Lung (tissue), 4 donors: ENCODE measurements around the genes ENSG00000283536 and HOXC10.

DNA sequence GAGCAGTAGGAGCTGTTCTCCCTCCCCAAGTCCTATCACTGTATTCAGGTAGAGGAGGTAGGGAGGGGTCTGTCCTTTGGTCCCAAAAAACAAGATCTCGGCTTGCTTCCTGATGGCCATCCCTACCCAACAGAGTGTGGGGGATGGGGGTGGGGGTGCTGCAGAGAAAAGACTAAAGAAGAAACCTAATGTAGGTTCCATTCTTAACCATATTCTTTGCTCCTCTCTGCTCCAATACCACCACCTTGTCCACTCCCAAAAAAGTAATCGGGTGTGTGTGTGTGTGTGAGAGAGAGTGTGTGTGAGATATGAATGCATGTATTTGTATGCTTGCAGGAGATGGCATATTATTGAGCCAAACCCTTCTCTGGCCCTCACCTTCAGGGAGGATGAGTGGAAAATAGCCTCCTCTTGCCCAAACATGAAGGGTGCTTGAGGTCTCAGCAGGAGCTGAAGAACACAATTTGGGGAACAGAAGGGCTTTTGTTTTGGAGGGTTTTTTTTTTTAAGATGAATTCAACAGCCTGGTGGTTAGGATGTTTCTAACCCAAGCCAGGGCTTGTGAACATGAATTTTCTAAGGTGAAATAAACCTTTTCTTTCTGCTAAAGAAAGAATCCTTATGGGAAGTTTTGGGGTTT is 8.0 kb upstream of the CSAD start:
- PRO-cap: no peak
- RAMPAGE, long total RNA: no peak
- RRBS: no CpG with 5 or more reads among the region's 2 CpGs

DNA sequence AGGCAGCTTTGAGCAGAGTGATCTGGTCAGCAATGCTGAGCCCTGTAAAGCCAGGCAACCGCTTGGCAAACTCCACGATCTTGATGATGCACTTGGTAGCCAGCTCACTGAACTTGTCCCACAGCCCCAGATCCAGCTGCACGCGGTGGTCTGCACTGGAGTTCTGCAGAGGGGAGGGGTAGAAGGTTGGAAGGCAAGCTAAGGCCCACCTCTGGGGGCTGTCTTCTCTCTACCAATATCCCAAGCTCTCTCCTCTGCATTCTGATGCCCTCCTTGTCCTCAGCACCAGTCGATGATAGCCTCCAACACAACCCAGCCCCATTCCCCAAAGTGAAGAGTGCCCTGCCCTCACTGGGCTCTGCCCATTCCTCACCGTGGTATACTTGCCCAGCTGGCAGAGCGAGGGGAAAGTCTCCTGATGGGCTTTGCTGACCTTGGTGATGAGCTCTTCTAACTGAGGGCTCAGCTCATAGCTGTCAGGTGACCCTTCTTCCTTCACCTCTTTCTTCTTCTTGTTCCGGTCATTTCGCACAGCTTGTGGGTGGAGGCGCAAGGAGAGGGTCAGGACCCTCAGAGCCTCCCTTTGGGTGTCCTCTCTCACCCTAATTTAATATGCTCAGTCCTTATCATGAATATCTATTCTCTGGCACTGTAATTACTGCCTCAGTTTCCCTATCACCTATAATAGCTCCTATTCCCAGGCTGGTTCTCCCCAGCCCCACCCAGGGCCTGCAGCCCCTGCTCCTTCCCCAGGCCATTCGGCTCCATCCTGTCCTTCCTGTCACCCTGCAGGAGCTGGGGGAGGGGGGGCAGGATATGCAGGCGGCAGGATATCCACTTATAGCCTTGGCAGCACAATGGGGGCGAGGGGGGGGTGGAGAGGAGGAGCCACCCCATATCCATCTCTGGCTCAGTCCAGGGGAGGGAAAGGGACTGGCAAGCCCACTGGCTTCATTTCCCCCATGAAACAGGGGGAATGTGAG is 7.3 kb upstream of the ITGB7 start:
- PRO-cap: bidirectional peak, plus-strand start at position 913 of the sequence, minus-strand start at position 760 of the sequence
- RAMPAGE, long total RNA: no peak
- RRBS: no CpG with 5 or more reads among the region's 13 CpGs

- PRO-cap: no peak
- RAMPAGE, long total RNA: no peak
- RRBS: 2% methylated on average over 13 of the region's 45 CpGs
Observed at GRCh38 chr12:53219280-53220101, 12.4 kb upstream of the ITGB7 start.

GRCh38 chr12:53221463-53222082 is 10.4 kb downstream of the RARG start:
- PRO-cap: bidirectional peak, plus-strand start at chr12:53221806, minus-strand start at chr12:53221592
- RAMPAGE, long total RNA: no peak
- RRBS: 1% methylated on average over 34 of the region's 51 CpGs

DNA sequence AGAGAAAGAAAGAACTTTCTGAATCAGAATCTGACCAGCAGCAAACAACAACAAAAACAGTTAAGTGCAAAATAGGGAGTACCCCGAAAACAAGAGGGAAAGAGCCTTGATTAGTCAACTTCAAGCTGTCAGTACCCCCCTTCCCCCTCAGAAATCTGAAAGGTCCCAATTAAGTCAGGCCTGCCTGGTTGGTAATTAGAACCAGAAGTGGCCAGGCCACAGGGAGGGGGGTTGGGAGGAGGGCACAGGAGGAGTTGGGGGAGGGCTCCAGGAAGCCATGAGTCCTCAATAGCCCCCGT is 9.7 kb downstream of the RARG start:
- PRO-cap: no peak
- RAMPAGE, long total RNA: no peak
- RRBS: no CpG with 5 or more reads among the region's 2 CpGs

- PRO-cap: no peak
- RAMPAGE, long total RNA: no peak
- RRBS: no CpG with 5 or more reads among the region's 3 CpGs
Observed at GRCh38 chr12:53241761-53242037, at the start of gene ENSG00000283536. Gene ENSG00000283536 (plus strand): TSS chr12:53241900.

DNA sequence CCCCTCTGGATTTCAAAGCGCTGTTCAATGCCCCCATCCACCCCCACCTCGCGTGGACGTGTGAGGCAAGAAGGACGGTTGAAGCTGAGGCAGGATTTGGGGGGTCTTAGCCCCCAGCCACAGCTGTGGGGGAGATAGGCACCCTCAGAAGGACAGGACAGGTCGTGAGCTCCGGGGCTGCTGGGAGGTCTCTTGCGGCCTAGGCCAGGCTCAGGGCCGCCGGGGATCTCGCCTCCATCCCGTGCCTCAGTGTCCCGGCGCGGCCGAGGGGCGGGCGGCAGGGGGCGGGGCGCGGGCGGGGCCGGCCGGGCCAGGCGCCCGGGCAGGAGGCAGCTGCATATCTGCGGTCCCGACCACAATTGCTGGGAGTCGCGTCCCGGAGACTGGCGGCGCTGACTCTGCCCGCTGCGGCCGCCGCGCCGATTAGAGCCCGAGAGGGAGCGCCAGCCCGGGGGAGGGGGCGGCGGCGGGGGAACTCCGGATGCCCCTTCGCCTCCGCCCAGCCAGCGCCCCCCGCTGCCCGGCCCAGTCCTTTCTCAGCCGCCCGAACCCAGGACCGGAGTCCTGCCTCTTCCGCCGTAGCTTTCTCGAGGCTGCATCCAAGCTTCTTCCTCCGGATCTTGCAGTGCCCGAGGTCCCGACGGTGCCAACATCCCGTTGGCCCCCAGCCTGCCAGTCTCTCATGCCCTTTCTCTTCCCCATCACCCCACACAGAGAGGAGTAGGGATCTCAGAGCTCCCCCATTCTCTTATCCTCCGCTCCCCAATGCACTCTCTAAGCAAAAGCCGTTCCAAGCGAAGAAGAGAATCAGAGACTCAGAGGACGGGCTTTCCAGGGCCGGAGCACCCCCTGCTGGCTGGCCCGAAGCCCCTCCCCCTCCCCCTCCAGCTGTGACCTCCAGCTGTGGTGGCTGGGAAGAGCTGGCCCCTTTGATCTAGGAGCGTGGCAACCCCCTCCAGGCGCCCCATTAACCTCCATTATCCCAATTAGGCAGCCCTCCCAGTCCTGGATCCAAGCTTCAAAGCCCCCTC is 8.7 kb upstream of the SP7 start:
- PRO-cap: no peak
- RAMPAGE, long total RNA: no peak
- RRBS: 1% methylated on average over 34 of the region's 70 CpGs

DNA sequence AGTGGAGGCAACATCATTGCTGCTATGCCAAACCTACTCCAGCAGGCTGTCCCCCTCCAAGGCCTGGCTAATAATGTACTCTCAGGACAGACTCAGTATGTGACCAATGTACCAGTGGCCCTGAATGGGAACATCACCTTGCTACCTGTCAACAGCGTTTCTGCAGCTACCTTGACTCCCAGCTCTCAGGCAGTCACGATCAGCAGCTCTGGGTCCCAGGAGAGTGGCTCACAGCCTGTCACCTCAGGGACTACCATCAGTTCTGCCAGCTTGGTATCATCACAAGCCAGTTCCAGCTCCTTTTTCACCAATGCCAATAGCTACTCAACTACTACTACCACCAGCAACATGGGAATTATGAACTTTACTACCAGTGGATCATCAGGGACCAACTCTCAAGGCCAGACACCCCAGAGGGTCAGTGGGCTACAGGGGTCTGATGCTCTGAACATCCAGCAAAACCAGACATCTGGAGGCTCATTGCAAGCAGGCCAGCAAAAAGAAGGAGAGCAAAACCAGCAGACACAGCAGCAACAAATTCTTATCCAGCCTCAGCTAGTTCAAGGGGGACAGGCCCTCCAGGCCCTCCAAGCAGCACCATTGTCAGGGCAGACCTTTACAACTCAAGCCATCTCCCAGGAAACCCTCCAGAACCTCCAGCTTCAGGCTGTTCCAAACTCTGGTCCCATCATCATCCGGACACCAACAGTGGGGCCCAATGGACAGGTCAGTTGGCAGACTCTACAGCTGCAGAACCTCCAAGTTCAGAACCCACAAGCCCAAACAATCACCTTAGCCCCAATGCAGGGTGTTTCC is 2.8 kb downstream of the SP1 start:
- PRO-cap: no peak
- RAMPAGE, long total RNA: no peak
- RRBS: no CpG with 5 or more reads among the region's 3 CpGs

GRCh38 chr12:53414378-53415312 is 9.0 kb upstream of the AMHR2 start:
- PRO-cap: no peak
- RAMPAGE, long total RNA: no peak
- RRBS: 24% methylated on average over 1 of the region's 4 CpGs

DNA sequence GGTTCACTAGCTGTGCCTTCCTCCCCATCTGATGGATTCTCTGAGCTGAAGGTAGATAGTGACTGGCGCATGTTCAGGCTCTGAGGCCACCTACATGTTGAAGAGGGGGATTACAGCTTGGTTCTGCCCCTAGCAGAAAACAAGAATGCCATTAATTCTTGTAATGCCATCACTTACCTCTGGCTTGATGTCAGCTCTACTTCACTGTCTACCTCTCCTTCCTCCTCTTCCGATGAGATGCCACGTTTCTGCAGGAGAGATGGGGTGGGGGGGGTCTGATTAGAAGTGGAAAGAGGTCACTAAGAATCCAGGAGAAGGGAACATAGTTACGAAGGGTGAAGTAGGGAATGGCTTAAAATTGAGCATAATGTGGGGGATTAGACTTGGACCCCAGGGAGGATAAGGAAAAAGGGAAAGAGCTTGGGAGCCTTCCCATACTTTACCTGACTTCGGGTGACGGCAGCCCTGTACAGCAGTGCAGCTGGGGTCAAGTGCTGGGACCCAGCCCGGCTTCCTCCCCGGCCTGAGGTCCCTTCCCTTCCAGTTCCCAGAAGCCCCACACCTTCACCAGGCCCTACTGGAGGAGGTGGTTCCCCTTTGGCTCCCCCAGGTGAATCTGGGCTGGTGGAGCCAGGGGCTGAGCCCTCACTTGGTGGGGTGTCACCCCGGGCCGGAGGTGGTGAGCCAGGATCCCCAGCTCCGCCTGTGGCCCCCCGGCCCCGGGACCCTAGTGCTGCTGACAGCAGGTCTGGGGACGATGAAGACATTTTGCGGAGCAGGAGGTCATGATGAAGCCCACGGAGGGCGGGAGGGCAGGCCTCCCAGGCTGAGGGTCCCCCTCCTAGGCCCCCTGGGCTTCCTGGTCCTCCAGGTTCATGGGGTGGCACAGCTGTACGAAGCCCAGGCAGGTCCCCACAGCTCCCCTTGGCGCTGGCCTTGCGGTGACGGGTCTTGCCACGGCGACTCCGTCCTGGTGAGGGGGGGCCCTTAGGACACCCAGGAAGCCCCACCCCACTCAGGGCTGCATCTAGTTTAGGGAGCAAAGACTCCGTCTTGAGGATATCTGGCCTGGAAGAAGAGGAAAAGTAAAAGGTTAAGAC is 16.8 kb downstream of the MAP3K12 start:
- PRO-cap: unidirectional peak, plus-strand start at position 937 of the sequence
- RAMPAGE, long total RNA: no peak
- RRBS: no CpG with 5 or more reads among the region's 25 CpGs

GRCh38 chr12:53513621-53514075 is 6.4 kb upstream of the NPFF start:
- PRO-cap: no peak
- RAMPAGE, long total RNA: start-site peak on the plus strand at chr12:53513900-53513944, 92 and 18 reads in 2 replicates
- RRBS: no CpG with 5 or more reads among the region's 3 CpGs

DNA sequence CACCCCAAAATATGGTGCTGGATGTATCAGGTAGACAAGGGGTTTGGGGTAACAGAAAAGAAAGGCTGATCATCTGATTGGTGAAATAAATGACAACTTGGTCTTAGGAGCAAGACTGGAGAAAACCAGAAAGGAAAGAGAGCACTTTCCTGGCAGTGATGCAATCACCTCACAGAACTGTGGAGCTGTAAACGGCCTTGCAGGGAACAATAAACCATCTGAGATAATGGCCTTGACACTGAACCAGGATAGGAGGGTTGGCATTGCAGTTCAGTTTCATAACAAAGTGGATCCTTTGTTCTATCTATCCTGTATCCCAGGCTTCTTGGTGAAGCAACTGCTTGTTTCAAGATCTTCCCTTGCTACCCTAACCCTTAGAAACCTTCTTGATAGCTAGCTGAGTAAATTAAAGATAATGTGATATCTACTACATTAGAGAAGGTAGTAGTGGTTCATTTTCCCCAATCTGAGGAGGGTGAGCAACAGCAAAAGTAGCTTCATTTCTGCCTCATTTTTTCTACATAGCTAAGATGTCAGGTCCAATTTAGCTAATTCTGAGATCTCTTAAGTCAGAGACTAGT is 31.2 kb upstream of the NPFF start:
- PRO-cap: no peak
- RAMPAGE, long total RNA: no peak
- RRBS: no CpG with 5 or more reads among the region's 1 CpG

GRCh38 chr12:53601367-53602030 is 24.7 kb downstream of the ATF7 start:
- PRO-cap: no peak
- RAMPAGE, long total RNA: no peak
- RRBS: no CpG with 5 or more reads among the region's 11 CpGs

- PRO-cap: no peak
- RAMPAGE, long total RNA: no peak
- RRBS: no CpG with 5 or more reads among the region's 6 CpGs
Observed at GRCh38 chr12:53623324-53623954, 2.7 kb downstream of the ATF7 start.

DNA sequence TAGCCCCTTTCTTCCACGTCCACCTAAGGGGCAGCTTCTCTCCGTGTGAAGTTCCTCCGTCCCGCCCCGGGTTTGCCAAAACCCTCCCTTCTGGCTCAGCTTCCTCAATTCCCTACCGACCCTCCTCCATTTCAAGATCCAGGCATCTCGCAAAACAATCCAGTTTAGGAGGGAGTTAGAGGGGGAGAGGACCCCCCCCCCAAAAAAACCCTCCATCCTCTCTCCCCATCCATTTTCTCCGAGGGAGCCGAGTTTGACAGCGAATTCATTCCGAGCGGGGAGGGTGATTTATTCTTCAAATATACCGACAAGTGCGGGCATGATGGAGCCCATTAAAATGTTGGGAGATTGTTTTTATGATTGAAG is 20.9 kb upstream of the ATP5MC2 start:
- PRO-cap: no peak
- RAMPAGE, long total RNA: no peak
- RRBS: no CpG with 5 or more reads among the region's 14 CpGs

GRCh38 chr12:53738478-53739515 is 11.5 kb upstream of the CALCOCO1 start:
- PRO-cap: no peak
- RAMPAGE, long total RNA: no peak
- RRBS: 7% methylated on average over 9 of the region's 36 CpGs

- PRO-cap: no peak
- RAMPAGE, long total RNA: no peak
- RRBS: 6% methylated on average over 22 of the region's 32 CpGs
Observed at GRCh38 chr12:53952839-53953494, 1.7 kb upstream of the HOXC12 start.

DNA sequence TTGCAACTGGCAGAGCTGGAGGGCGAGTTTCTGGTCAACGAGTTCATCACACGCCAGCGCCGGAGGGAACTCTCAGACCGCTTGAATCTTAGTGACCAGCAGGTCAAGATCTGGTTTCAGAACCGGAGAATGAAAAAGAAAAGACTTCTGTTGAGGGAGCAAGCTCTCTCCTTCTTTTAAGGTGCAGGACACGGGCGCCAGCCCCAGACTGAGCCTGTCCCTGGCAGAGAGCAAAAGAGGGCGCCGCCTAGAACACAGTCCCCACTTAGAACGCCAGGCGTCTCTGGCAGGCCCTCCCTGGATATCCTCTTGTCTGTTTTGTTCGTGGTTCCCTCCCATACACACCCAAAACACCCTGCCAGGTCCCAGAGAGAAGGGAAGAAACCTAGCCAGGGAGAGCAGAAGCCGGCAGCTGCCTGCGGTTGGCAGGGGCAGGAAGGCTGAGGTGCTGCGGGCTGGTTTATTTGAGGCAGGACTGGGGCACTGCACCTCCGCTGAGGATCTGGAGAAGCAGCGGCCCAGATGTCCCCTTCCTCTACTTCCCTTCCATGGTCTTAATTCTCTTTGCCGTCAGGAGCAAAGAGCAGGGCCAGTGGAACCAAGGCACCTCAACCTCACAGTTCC is 1.8 kb downstream of the HOXC12 start:
- PRO-cap: no peak
- RAMPAGE, long total RNA: no peak
- RRBS: 5% methylated on average over 3 of the region's 20 CpGs

- PRO-cap: no peak
- RAMPAGE, long total RNA: no peak
- RRBS: no CpG with 5 or more reads among the region's 5 CpGs
Observed at GRCh38 chr12:53967500-53967920, 5.4 kb upstream of the HOXC11 start.

DNA sequence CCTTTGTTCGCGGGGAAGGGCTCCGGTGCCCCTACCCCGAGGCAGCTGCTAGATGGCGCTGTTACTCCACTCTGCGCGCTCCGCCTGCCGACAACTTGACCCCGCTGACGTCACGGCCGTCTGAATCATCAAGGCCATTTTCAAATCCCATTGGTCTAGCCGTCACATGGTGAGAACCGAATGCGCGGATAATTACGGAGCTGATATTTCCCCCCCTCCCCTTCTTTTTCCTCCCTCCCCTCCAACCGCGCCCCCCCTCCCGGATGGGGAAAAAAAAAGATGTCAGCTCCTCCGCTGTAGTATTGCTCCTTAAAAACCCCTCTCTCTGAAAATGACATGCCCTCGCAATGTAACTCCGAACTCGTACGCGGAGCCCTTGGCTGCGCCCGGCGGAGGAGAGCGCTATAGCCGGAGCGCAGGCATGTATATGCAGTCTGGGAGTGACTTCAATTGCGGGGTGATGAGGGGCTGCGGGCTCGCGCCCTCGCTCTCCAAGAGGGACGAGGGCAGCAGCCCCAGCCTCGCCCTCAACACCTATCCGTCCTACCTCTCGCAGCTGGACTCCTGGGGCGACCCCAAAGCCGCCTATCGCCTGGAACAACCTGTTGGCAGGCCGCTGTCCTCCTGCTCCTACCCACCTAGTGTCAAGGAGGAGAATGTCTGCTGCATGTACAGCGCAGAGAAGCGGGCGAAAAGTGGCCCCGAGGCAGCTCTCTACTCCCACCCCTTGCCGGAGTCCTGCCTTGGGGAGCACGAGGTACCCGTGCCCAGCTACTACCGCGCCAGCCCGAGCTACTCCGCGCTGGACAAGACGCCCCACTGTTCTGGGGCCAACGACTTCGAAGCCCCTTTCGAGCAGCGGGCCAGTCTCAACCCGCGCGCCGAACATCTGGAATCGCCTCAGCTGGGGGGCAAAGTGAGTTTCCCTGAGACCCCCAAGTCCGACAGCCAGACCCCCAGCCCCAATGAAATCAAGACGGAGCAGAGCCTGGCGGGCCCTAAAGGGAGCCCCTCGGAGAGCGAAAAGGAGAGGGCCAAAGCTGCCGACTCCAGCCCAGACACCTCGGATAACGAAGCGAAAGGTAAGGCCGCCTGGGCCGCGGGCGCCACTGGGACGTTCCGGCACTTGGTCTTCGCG is at the start of gene HOXC10:
TSS of gene HOXC10 (plus strand) at position 218 of the 1,138 bp plus-strand sequence.
- PRO-cap: no peak
- RAMPAGE, long total RNA: no peak
- RRBS: 17% methylated on average over 8 of the region's 85 CpGs